A172 (cell line): ENCODE measurements around the genes TMEM38B and RAD23B.

GRCh38 chr9:104903228-104904218, 24.4 kb downstream of the ABCA1 start:
- RAMPAGE, long total RNA, result no peak

DNA sequence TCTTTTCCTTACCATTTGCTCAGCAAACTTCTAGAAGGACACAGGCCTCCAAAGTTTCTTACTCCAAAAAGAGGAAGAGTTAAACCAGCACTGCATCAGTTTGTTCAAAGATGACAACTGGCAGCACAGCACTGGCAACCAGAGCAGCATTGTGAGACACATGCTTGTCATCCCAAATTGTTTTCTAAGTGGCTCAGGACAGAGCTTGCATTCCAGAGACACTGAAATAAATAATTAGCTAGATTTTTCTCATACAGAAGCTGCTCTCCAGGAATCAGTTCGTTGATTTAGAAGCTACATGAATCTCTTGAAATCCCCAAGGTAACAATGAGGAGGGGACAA, 22.5 kb downstream of the ABCA1 start:
- RAMPAGE, long total RNA, result no peak

- RAMPAGE, long total RNA, result no peak
Observed at GRCh38 chr9:104923060-104923646, 4.8 kb downstream of the ABCA1 start.

DNA sequence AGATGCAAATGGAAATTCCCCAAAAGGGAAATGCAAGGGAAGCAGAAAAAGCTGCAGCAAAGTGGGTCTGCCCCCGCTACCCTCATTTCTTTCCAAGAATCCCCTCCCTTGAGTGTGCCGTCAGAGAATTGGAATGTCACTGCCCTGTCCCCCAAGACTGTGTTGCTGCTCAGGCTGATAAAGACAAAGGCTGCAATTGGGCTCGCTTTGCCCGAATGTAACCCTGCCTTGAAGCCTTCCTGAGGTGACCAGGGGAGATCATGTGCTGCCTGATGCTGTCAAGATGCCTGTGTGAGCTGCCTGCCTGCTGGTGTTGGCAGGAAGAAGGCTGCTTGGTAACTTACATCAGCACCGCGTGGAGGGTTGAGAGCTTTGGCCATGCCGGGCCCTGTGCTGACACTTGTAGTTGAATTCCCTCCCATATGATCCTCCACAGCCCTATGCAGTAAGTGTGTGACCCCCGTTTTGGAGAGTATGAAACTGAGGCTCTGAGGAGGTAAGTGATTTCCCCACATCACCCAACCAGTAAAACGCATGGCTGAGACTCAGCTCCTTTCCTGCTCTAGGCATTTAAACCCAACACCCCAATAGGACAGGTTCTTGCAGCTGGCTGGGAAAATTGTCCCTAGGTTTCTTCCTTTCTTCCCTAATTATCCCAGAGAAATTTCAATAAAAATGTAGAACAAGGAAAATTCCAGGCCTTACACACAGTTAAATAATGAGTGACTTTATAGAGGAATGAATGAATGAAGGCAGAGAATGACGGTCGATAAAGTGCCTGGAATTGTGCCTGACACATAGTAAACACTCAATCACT, 65.8 kb upstream of the ABCA1 start:
- RAMPAGE, long total RNA, result no peak

- RAMPAGE, long total RNA, result no peak
Observed at GRCh38 chr9:105052399-105052840, 124.5 kb upstream of the ABCA1 start.

GRCh38 chr9:105245626-105245835, 1.1 kb downstream of the SLC44A1 start:
- RAMPAGE, long total RNA, result no peak

GRCh38 chr9:105296655-105297353, 52.4 kb downstream of the SLC44A1 start:
- RAMPAGE, long total RNA, result no peak

- RAMPAGE, long total RNA, result no peak
Observed at GRCh38 chr9:105693895-105694289, 449 bp upstream of the TMEM38B start.

DNA sequence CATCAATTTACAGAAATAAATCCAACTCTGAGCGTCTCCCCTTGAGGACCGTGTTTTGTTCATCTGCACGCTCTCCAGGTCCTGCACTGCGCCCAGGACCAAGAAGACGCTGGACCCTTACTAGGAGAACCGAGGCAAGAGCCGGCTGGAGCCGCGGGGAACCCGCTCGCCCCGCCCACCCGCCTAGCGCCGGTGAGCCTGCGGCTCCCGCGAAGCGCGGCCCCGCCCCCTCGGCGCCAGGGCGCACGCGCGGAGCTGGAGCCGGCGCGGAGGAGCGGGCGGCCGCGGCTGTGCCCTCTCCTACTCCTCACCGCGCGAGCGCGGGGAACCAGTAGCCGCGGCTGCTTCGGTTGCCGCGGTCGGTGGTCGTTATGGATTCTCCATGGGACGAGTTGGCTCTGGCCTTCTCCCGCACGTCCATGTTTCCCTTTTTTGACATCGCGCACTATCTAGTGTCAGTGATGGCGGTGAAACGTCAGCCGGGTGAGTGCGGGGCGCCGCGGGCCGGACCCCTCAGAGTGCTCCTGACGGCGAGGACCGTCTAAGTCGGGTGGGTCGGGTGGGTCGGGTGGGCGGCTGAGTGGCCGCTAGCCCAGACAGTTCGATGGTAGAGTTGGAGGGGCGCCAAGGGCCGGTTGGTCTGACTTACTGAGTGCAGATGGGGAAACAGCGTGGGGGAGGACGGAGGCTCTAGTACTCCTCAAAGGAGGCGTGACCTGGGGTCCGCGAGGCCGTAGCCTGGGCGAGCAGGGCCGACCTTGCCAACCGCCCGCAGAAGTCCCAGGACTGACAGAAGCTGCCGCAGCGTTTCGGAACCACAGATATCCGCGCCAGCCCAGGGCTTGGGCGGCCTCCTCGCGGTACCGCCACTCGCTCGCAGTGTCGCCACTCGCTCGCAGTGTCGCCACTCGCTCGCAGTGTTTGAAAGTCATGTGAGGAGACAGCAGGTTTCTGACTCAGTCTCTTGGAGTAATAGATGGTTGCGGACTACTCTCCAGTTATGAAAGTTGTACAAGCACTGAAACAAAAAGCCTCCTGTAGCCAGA, at the start of gene TMEM38B:
TSS of gene TMEM38B (plus strand) at position 252 of the 1,046 bp plus-strand sequence.
- RAMPAGE, long total RNA, result start-site peak on the plus strand centred at position 292 of the sequence, 47 bp wide, 23 and 122 reads in 2 replicates

DNA sequence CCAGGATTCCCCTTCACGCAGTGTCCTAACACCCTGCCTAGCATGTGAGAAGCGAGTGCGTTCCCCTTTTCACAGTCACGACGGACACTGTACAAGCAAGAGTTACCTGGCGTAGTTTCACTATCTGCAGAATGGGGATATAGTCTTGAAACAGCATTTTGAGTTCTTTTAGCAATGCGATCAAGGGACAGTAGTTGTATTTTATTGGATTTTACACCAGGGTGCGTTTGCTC, 911 bp downstream of the TMEM38B start:
- RAMPAGE, long total RNA, result no peak

DNA sequence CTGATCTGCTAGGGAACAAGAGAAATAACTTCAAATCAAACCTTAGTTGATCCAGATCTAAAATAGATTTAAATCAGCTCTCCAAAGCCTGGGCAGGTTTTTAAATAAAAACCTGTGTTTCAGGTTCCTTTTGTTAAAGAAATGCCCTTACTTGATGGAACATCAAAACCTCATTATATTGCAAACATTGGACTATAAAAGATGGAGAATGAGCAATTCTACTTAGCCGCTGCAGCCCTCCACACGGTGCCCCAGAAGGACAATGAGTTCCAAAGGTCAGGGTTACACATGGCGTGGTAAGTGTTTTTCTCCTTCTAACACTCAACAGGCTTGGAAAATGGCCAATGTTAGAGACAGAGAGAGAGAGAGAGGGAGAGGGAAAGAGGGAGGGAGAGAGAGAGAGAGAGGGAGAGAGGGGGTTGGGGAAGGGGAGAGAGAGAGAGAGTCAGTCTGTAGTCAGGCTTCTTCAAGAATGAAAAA, 324.6 kb downstream of the TMEM38B start:
- RAMPAGE, long total RNA, result no peak

DNA sequence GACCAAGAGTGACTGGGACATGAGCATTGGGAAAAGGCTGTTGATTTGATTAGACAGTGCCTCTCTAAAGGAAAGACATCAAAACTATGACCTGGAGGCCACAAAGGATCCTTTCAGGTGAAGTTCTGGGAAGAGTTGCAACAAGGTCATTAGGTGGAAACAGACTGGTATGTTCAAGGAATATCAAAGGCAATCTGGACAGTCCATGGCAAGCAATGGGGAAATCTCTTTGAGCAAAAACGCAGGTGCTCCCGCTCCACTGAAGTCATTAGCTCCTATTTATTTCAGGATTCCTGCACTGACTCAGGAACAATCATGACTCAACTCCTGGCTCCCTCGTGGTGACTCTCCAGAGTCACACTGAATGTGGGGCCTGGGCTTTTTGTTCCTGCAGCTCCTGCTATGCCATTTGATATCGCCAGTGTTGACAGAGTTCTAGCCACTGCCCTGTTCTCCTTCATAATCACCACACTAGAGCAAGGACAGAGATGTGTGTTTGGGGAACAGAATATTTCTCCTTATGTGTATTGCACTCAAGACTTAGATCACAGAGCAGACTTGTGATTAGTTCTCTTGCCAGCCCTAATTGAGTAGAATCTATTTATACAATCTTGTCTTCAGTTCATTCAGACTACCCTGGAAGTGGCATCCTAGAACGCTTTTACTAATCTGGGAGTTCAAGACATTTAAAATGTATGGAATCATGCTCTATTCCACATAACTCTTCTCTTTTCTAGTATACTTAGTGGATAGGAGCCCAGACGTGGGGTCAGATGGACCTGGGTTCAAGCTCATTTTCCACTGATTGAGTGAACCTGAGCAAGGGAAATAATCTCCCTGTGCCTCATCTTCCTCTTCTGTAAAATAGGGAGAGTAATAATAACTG, 187.1 kb upstream of the ZNF462 start:
- RAMPAGE, long total RNA, result no peak

DNA sequence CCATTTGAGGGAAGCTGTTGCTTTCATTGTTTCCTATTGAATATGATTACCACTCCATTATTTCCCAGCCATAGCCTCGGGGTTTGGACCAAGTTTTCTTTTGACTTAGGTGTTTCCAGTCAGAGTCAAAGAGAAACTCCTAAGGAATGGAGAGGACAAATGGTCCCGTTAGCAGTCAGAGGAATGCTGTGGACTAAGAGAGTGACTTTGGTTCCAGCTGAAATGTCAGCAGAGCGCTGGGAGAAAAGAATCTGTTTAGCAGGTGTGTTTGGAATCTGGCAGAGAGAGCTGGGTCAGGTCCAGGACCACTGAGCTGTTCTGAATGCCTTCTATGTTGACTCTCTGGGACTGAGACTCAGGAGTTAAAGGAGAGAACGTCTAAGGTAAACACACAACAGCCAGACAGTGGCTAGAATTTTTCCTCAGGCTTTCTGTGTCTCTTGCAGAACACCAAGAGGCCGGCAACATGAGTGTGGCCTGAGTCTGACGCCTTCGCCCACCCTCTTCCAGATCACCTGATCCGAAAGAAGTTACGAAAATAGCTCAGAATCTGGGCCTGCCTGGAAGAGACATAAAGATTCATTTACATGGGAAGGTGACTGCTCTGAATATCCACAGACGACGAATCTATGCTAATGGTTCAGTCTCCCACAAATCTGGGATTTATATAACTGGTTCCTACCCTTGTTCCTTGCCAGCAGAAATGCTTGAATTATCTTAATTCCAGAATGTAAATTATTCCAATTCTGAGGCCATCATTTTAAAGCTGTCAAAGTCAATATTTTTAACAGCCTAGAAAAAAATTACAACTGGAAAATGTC, 107.2 kb upstream of the ZNF462 start:
- RAMPAGE, long total RNA, result no peak

- RAMPAGE, long total RNA, result no peak
Observed at GRCh38 chr9:106860613-106861675, 2.0 kb upstream of the ZNF462 start.

- RAMPAGE, long total RNA, result no peak
Observed at GRCh38 chr9:106864091-106864225, 992 bp downstream of the ZNF462 start.

DNA sequence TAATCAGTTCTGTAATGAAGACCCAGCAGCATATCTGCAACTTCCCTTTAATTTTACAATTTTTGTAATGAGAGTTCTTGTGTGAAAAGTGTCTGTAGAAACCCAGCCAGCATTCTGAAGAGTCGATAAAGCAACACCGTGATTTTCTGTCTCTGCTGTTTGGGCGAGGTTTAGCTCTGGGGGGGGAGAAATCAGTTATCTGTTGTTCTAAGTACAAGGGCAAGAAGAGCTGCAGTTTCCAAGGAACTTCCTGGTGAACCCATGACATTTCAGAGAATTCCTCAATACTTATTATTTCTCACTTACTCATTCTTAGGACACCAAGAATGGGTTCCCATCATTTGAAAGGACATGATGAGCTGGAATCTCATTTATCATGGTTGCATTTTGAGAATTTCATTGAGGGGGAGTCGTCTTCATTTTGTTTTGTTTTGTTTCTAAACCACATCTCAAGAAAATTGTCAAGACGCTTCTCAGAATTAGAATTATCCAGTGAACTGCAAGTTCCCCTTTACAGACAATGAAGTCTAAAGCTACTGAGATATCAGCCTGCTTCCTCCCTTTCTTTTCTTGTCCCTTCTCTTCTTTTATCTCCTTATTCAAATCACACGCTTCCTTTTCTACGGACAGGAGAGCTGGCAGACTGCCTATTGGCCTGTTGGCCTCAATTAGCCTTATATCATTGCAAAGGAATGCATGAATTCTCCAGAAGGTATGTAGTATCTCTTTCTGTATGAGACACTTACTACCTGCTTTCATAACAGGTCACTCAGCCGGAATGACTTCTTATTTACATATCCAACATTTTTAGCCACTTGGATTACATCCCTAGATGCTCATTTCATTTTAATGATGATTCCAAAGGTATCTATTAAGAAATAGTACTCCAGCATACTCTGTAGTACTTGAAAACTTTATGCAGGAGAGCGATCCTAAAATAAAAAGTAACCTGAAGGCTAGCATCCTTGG, 53.7 kb downstream of the ZNF462 start:
- RAMPAGE, long total RNA, result no peak

DNA sequence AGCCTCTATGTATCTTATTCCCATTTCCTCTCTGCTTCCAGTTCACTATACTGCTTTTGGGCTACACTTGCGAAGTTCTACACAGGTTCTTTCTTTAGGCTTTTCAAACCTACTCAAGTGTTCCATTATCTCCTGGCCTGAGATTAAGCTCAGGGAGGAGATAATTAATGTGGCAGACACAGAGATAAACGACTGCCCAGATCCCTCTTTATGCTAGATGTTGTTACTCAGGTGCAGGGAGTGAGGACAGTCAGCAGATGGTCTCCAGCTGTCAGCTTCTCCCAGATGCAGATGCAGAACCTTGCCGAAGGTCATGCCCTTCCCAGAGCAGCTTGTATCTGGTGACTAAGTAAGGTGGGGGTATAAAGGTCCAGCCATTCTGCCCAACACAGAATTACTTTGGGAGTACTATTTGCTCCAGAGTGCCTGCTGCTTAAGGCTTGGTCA, 166.2 kb downstream of the ZNF462 start:
- RAMPAGE, long total RNA, result no peak

DNA sequence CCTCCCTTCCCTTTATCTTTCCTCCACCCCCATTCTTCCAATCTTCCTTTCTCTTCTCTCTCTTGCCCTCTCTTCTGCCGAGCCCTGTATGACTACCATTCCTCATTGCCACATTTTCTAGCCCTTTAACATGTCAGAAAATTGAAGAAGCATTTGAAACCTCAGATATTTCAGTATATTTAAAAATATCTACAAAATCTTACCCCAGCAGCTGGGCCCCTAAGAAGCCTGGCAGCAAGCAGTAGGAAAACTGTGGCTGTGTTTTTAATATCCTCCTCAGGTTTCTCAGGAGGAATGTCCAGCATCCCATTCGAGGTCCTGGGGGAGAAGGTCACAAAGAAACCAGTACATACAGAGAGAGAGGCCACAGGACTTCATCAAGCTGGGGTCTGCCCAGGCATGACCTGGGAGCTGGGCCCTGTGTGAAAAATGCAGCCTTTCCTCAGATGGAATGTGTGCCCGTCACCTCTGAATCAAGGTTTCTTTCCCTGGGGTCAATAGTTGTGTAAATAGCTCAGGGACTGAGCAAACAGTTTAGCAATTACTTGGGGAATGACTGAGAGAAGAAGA, 34.1 kb upstream of the RAD23B start:
- RAMPAGE, long total RNA, result no peak

- RAMPAGE, long total RNA, result no peak
Observed at GRCh38 chr9:107282721-107283419, at the start of gene RAD23B. RAD23B (plus strand) TSS chr9:107283279.

GRCh38 chr9:107295027-107295993, 12.2 kb downstream of the RAD23B start:
- RAMPAGE, long total RNA, result no peak